ENCODE data around the genes CD248 and RBM14.

GRCh38 chr11:66283318-66283984 lies 5.5 kb downstream of the CNIH2 start:
- PRO-cap, result no peak

DNA sequence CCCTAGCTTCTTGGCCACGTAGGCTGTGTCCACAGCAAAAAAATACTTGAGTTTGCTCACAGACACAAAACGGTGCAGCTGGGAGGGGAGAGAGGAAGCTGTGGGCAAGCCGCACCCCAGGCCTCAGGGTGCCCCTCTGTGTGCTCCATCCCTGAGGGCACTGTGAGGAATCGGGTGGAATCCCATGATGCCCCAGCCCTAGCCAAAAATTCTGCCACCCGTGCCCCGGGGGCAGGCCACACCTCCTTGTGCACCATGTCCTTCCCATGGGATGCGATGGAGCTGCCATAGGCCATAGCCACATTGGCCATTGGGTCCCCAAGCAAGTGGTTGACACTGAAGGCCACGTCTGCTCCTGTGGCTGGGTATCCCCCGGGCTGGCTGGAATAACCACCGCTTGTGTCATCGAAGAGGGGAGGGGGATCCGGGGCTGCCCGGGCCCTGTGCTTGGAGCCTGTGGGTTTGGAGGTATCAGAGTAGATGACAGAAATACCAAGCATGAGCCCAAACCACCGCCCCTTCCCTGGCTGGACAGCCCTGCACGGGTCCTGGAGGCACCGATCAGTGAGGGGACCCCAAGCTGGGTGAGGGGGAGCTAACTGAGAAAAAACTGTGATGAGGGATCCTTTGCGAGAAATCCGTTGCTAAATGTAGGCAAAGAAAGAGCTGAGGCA lies 967 bp downstream of the YIF1A start:
- PRO-cap, result no peak

GRCh38 chr11:66289929-66290331 lies 987 bp upstream of the YIF1A start:
- PRO-cap, result no peak

GRCh38 chr11:66312753-66313688 lies 3.8 kb downstream of the CD248 start:
- PRO-cap, result bidirectional peak, plus-strand start at chr11:66312956, minus-strand start at chr11:66312706

DNA sequence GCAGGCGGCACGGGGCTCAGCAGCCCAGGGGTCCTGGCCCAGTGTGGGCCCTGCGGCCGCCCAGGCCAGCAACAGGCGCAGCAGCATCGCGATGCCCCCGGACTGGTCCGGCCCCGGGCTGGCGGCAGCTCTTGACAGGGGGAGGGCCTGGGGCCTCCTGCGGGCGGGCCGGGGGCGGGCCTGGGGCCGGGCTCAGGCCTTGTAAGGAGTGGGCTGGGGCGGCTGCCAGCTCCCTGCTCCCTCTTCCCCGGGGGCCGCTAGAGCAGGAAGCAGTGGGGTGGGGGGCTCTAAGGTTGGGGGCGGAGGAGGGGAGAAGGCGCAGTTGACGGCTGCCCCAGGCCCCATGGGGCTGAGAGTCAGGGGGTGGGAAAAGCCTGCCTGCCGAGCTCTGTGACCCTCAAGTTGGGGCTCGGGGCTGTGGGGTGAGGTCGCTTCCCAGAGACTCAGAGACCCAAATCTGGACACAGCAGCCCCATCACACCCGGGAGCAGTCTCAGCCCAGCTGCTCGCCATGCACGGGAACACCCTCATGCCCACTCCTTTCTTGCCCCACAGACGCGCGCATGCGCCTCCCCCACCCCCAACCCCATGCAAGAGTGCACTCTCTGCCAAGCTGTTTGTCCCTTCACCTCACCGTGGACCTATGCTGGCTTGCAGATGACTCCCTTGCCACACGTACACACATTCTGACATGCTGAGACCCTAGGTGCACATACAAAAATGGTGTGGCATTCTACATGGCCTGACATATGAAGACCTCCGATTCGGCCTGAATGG lies at the start of gene CD248:
Gene CD248 (minus strand): TSS at position 104 of the 777 bp plus-strand sequence.
- PRO-cap, result bidirectional peak, plus-strand start at position 290 of the sequence, minus-strand start at position 104 of the sequence; unidirectional peak, minus-strand start at position 531 of the sequence

DNA sequence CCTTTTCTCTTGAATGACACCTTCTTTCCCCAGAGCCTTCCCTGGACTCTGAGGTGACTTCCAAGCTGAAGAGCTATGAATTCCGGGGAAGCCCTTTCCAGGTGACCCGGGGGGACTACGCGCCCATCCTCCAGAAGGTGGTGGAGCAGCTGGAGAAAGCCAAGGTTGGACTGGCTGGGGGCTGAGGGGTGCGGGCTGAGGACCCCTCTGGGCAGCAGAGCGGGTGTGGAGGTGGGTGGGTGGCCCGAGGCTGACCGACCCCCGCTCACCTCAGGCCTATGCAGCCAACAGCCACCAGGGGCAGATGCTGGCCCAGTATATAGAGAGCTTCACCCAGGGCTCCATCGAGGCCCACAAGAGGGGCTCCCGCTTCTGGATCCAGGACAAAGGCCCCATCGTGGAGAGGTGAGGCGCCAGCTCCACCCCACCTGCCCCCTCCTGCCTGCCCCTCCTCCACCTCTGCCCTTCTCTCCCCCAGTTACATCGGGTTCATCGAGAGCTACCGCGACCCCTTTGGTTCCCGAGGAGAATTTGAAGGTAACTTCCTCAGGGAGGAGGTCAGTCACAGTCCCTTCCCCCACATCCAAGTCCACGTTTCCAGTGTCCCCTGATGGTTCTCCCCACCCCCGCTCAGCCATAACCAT lies 11.1 kb downstream of the DPP3 start:
- PRO-cap, result no peak

- PRO-cap, result bidirectional peak, plus-strand start at chr11:66616630, minus-strand start at chr11:66616421
Observed at GRCh38 chr11:66616560-66616719, at the start of gene RBM14. Gene RBM14, plus strand, starts transcription at chr11:66616630.

- PRO-cap, result no peak
Observed at GRCh38 chr11:66632814-66633417, 5.6 kb upstream of the RBM4 start.

- PRO-cap, result no peak
Observed at GRCh38 chr11:66727957-66728714, 880 bp downstream of the SPTBN2 start.

- PRO-cap, result no peak
Observed at GRCh38 chr11:66749042-66749703, 4.6 kb downstream of the C11orf80 start.

- PRO-cap, result bidirectional peak, plus-strand start at chr11:66864071, minus-strand start at chr11:66863906
Observed at GRCh38 chr11:66863508-66864128, 6.8 kb downstream of the LRFN4 start.

DNA sequence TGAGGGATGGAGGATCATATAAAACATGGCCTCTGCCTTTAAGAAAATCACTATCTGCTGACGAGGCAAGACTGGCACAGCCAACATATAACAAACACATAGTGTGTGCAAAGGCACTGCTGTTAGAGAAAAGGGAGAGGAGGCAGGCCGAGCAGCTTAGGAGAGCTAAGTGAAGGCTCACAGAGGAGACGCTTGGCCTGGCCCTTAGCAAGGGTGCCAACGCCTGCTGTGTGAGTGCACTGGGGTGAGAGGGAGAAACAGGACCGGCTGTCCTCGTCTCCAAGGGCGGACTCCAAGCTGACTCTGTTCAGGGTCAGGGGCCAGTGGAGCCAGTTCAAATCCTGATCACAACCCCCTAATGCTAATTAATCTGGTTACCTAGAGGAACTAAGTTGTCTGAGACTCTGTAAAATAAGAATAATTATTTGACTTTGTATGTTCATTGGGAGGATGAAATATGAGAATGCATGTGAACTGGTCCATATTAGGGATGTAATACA lies 48.3 kb downstream of the LRFN4 start:
- PRO-cap, result no peak

DNA sequence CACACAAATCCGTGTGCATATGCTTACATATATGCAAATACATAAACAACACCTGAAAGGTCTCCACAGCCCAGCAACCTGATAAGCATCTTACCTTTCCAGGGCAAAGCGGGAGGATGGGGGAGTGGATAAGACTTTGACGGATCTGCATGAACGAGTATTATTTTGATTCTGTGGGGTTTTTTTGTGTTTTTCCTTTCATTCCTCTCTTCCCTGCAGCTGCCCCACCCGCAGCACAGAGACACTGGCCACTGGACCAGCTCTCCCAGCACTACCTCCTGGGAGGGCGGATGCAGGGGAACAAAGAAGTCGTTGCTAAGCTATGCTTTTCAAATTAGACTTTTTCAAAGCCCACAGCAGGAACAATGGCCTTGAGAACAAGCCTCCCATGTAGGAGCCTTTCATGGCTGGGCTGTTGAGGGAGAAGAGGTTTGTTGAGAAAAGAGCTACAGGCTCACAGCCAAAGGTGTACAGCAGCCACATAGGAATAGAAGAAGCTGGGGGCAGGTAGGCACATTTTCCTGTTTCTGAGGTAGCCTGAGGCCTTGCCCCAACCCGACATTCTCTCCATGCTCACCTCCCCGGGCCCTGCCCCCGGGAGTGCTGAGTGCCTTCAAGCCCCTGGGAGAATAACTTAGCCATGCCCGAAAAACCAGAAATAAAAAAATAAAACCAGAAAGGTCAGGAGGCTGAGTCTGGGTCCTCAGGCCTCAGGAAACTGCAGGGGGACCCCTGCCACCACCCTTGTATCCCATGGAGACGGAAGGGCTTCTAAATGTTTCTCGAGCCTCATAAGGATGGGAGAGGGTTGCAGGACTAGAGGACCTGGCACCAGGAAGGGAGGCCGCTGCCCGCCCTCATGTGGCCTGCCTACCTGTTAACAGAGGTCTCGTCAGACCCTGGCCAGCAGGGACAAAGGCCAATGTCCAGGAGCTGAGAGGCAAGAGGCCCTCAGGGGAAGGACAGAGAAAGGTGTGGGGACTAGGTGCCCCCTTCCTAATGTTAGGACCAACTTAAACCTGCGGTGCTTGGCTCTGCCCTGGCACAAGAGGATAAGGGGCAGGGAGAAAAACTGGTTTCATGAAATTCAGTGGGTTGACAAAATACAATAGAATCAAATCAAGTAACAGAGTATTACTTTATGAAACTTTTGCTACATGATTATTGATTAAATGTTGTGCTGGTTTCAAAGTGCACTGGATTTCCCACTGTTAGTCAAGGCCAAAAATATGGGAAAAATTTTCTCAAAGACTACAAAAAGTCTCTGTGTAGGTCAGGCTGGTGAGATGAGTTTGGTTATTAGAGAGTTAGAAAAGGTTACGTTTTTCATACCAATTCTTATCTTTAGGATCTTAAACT lies 20.3 kb upstream of the SYT12 start:
- PRO-cap, result no peak

DNA sequence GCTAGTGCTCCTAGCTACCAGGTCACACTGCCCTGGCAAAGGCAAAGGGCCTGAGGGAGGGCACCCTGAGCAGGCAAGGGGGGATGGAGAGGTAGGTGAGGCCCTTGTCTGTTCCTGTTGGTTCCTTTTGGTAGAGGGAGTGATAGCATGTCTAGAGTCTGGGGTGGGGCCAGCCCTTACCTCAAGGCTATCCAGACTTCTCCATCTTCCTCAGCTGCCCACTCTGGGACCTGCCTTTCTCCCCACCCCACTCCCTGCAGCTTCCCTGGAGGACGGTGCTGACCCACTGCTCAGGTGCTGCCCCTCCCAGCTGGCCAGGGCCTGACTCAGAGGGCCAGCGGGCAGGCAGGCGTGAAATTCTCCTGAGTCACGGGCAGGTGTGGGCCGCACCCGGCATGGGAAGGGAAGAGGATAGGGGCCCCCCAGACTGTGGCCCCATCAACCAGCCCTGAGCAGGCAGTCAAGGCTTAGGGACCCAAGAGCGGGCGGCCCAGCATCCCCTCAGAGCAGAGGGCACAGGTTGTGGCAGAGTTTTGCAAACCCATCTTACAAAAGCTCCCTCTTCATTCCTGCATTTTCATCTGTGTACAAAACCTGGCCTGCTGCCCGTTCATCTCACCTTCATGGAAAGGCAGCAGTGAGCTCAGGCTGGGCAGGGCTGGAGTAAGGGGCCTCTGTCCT lies 5.9 kb downstream of the RHOD start:
- PRO-cap, result no peak

GRCh38 chr11:67248156-67248508 lies 18.1 kb upstream of the GRK2 start:
- PRO-cap, result no peak

DNA sequence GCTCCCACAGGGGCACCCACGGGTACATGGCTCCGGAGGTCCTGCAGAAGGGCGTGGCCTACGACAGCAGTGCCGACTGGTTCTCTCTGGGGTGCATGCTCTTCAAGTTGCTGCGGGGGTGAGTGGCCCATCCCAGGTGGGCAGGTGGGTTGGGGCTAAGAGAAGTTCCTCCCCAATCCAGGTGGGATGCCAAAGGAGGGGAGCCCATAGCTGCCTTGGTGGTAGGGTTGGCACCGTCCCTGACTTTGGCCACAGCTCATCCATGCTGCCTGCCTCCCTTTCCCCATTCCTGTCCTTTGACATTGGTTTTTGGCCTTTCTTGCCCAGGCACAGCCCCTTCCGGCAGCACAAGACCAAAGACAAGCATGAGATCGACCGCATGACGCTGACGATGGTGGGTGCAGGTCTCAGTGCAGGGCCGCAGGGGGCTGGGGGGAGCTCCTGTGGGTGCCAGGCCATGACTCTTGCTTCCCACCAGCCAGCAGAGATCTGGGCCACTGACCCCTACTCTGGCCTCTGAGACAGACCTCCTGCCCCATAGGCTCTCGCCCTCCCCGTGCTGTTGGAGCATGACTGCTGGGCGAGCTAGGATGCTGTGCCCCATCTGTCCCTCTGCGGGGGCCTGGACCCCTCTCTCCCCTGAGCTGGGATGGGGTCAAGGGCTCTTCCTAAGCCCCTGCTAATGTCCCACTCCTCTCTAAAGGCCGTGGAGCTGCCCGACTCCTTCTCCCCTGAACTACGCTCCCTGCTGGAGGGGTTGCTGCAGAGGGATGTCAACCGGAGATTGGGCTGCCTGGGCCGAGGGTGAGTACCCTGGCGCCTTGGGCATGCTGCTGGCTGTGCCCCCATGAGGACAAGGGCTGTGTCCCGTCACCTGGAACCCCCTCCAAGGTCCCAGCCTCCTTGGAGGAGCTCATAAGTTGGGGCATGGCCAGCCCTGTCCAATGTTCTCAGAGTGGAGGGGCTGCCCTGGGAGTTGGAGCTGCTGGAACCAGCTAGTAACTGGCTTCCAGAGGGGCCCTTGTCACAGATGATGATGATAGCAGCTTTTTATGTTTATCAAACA lies 6.3 kb upstream of the ANKRD13D start:
- PRO-cap, result no peak

DNA sequence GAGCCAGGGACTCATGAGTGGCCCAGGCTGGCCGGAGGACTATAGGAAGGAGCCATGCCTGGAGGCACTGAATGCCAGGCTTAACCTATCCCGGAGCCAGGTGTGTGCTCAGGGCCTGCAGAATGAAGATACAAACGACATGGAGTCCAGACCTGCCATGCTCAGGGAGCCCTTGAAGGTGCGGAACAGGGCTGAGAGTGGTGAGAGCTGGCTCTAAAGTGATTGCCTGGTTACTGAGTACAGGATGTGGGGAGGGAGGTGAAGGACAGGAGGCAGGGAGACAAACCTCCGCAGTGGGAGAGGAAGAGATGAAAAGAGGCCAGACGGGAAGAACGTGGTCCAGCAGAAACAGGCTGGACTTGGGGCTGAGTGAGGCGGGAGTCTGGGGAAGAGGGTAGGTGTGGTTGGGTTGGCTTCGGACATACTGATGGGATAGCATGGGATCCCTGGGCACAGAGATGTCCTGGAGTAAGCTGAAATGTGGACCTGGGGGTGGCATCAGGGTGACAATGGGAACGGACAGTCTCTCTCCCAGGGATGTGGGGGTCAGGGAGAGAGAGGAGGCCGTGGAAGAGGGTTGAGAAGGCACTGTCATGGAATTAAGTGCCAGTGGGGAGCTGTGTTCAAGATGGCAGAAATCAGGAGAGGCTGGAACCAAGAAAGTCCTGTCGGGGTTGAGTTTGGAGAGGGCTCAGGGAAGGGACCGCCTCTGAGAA lies 1.6 kb upstream of the ANKRD13D start:
- PRO-cap, result no peak

- PRO-cap, result bidirectional peak, plus-strand start at chr11:67302411, minus-strand start at chr11:67302320
Observed at GRCh38 chr11:67301962-67302634, 1.2 kb upstream of the SSH3 start.

GRCh38 chr11:67354204-67355096 lies 1.1 kb upstream of the POLD4 start:
- PRO-cap, result bidirectional peak, plus-strand start at chr11:67354779, minus-strand start at chr11:67354518

DNA sequence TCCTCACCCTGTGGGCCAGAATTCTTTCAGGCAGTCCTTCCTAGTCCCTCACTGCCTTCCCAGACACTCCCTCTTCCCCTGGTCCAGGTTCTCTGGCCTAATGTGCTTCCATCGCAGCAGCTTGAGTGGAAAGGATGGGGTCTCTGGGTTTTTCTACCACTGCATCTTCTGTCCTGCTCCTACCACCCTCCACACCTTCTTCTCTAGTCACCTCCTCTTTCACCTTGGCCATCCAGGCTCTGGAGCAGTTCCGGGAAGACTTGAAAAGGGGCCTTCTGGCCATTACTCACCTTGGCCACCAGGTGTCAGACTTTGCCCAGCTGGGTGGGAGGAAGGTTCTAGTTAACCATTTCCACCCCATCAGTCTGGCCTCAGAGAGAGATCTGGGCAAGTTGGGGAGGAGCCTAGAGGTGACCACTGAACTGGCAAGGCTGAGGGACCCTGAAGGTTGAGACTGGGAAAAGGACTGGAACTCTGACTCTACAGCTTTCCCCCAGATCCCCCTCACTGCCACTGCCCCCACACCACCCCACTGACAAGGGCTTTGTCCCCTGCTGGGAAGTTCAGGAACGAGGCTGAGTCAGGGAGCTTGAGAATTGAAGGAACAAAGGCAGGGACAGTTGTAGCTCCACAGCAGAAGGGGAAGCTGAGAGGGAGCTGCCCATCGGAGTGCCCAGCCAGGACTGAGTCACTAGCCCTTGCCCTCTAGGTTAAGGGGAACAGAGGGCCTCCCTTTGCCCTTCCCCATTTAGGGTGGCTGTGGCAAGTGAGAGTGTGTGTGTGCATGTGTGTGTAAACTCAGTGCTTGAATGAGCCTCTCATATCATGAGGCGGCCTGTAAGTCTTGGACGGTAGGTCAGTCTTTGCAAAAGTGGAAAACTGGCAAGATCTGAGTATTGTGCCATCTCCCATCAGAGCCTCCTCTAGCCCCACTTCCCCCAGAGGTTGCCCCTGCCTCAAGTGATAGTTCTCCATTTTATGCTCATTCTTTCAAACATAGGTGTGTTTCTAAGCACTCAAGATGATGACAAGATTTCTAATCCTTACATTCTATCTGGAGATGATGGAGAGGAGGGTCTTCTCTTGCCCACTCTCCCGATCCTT lies 3.7 kb upstream of the POLD4 start:
- PRO-cap, result bidirectional peak, plus-strand start at position 363 of the sequence, minus-strand start at position 241 of the sequence; bidirectional peak, plus-strand start at position 633 of the sequence, minus-strand start at position 685 of the sequence

Measured in mucosa of descending colon (tissue), 1 donor.